ENCODE measurements around a stretch of chr17.

DNA sequence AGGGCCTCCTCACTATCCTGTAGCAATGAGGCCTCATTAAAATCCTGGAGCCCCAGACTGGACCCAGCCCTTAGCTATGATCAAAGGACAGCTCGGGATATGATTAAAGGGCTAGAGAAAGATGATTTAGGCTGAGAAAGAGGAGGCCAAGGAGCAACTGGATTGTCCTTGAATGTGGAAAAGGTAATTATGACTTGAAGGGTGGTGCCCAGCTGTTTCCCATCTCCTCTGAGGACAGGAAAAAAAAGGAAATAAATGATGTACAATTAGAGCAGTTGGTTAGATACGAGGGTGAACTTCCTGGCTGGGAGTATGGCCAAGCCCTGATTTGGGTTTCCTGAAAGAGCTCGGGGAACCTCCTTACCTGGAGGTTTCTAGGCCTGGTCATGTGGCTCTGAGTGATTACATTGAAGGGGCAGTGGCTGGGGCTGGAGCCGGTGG is 89.5 kb downstream of the SEPTIN9 start:
- RRBS = no CpG with 5 or more reads among the region's 4 CpGs
CAGE:
- cytosol, long polyA plus RNA = no peak
- long polyA plus RNA = no peak
- nucleus, long polyA plus RNA = no peak

DNA sequence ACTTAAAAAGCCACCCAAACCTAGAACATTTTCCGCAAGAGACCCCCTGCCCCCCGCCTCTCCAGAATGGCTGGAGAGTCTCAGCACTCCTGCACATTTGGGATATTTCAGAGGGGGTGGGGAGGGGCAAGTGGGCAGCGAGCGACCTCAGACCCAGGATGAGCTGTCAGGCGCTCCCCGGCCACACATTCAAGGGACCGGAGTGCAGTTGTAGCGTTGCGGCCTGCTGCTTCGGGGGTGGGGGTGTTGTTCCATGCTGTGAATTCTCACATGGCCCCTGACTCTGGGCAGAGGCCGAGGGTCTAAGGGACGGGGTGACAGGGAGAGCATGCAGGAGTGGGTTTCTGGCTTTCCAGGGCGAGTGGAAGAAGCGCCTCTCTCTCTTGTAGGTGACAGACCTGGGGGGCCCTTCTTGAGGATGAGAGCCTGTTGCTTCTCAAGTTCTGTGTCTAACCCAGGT is 90.6 kb downstream of the SEPTIN9 start:
- RRBS = no CpG with 5 or more reads among the region's 14 CpGs
CAGE:
- cytosol, long polyA plus RNA = no peak
- long polyA plus RNA = no peak
- nucleus, long polyA plus RNA = no peak

DNA sequence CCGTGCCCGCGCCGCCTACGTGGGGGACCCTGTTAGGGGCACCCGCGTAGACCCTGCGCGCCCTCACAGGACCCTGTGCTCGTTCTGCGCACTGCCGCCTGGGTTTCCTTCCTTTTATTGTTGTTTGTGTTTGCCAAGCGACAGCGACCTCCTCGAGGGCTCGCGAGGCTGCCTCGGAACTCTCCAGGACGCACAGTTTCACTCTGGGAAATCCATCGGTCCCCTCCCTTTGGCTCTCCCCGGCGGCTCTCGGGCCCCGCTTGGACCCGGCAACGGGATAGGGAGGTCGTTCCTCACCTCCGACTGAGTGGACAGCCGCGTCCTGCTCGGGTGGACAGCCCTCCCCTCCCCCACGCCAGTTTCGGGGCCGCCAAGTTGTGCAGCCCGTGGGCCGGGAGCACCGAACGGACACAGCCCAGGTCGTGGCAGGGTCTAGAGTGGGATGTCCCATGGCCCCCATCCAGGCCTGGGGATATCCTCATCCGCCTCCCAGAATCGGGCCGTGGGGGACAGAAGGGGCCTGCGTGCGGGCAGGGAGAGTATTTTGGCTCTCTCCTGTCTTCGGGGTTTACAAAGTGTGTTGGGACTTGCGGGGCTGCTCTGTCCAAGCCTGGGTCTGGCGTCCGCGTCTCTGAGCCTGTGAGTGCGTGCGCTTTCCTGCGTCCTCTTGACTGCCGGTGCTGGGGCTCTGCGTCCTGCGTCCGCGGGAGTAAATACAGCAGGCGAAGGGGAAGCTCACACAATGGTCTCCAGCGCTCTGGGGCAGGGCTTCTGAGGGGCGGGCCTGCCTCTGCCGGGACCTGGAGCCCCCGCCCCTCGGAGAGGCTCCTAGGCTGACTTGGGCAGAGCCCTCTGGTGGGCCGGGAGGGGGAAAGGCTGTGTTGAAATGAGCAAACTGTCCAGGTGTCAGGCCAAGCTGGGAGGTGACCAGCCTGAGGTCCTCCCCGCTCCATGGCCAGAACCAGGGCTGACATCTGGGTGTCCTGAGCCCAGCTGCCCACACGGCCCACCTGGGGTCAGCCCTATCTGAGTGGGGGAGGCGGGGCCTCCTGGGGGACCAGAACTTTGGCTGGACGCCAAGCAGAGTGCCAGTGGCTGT is 92.8 kb downstream of the SEPTIN9 start:
- RRBS = 2% methylated on average over 4 of the region's 68 CpGs
CAGE:
- cytosol, long polyA plus RNA = no peak
- long polyA plus RNA = no peak
- nucleus, long polyA plus RNA = no peak

DNA sequence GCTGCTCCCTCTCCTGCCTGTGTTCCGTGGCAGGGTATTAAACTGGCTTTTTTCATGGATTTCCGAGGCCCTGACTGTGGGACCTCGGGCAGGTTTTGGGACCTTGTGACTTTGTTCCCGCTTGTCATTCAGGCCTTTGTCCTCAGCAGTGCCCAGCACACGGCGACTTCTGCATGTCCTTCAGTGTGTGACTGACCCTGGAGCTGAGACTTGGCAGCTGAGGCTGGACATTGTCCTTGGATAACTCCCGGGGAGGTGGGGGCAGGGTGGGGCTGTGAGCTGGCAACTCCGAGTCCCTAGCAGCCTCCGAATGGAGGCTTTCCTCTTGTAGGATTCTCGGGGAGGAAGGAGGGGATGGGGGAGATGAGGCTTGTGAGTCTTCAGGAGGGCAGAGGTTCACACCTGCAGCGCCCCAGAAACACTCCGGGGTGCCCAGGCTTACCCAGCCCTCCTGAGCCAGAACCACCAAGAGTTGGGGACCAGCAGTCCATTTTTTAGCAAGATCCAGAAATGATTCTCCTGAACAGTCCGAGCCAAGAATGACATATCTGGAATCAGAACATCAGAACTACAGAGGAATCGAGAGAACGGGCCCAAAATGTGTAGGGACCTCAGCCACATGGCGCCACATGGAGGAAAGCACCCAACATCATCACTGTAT is 103.0 kb downstream of the SEPTIN9 start:
- RRBS = no CpG with 5 or more reads among the region's 16 CpGs
CAGE:
- cytosol, long polyA plus RNA = no peak
- long polyA plus RNA = no peak
- nucleus, long polyA plus RNA = no peak

DNA sequence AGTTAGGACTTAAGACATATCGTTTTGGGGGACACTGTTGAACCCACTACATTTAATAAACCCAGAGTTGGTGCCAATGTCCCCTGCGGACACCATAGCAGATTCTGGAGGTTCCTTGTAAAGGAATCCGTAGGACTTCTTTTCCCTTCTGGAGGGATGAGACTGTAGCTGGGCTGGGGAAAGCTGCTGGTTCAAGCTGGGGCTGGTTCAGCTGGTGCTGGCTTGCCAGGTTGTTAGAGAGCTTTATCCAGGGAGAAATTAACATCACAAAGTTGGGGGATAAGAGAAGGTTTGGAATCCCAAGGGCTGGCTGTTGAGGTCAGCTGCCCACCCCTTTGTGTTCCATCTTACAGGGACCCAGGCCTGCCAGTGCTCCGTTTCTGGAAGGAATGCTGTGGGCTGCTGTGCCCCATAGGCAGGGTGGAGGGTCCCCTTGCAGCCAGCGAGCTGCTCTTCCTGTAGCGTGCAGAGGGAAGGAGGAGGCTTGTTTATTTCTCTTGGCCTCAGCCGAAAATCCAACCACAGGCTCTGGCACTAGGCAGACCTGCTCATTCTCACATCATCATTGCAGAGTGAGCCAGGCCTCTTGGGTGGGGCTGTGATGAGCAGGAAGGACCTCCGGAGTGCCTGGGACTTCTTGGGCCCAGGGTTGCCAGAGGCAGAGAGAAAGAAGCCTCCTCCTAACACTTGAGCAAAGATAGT is 110.5 kb downstream of the SEPTIN9 start:
- RRBS = no CpG with 5 or more reads among the region's 8 CpGs
CAGE:
- cytosol, long polyA plus RNA = no peak
- long polyA plus RNA = no peak
- nucleus, long polyA plus RNA = no peak

GRCh38 chr17:77398844-77399066 is 117.5 kb downstream of the SEPTIN9 start:
- RRBS = 86% methylated on average over 2 of the region's 5 CpGs
CAGE:
- cytosol, long polyA plus RNA = no peak
- long polyA plus RNA = no peak
- nucleus, long polyA plus RNA = no peak

DNA sequence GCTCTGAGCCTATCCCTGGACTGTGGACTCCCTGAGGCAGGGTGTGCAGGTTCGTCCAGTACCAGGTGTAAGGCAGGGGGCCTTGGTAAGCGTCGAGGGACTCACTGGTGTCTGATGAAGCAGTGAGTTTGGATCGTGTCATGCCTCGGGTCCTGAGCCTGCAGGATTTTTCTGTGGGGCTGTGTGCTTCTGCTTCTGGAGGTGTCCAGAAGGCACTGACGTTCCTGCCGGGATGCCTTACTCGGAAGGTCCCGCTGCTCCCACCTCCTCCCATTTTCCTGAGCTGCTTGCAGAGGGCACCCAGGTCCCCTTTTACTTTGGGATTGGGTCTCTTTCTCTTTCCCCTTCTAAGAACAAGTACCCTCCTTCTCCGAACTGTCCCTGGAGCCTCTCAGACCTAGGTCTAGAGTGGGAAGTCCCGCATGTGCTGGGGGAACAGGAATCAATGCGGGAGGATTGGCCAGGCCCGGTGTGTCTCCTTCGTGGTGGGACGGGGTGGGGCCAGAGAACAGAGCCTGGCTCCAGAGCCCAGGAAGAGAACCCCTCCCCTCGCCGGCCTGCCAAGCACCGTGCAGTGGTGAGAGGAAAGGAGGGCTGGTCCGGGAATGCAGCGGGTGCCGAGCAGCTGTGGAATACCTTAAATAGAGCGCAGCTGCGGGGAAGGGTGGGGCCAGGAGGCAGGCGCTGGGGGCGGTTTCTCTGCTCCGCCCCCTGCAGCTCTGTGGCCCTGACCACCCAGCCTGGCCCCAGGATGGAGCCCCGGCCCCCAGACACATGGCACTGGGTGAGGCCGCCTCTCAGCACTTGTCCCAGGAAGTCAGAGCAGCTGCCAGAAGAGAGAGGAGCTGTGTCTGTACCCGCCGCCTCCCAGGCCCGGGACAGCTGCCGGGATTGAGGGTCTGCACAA is 127.8 kb downstream of the SEPTIN9 start:
- RRBS = 32% methylated on average over 9 of the region's 32 CpGs
CAGE:
- cytosol, long polyA plus RNA = no peak
- long polyA plus RNA = no peak
- nucleus, long polyA plus RNA = no peak

DNA sequence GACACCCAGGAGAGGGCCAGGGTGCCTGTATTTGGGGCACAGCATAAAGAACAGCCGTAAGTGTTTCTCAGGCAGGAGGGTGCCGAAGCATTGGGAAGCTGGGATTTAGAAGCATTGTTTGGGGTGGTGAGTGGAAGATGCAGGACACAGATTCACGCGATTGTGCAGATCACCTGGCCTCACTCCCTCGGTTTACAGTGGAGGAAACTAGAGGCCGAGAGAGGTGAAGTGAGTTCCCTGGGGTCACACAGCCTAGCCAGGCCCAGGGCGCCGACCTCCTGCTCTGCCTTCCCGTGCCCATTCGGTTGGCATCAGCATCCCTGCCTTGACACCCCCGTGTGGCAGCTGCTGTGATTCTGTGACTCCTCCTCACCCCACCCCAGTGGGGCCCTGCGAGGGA is 155.5 kb downstream of the SEPTIN9 start:
- RRBS = no CpG with 5 or more reads among the region's 12 CpGs
CAGE:
- cytosol, long polyA plus RNA = no peak
- long polyA plus RNA = no peak
- nucleus, long polyA plus RNA = no peak

DNA sequence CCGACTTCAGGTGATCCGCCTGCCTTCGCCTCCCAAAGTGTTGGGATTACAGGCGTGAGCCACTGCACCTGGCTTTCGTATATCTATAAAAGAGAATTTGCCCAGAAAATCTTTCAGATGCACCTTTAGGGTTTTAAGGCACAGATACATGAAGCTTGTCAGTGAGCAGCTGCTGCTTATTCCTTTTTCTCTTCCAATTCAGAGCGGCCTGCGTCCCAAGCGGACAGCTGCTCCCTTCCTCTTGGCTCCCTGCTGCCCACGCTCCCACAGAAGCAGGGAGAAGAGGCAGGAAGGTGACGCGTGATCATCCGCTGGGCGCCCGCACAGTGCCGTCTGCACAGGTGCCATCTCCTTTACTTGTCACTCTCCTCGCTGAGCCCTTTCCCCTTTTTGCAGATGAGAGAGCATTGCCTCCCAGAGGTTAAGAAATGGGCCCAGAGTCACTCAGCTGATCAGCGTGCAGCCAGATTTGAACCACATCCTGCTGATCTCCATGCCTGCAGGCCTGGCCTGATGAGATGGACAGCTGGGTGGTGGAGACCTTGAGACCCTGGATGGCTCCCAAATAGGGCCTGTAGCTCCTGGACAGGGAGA is 159.2 kb downstream of the SEPTIN9 start:
- RRBS = no CpG with 5 or more reads among the region's 17 CpGs
CAGE:
- cytosol, long polyA plus RNA = no peak
- long polyA plus RNA = no peak
- nucleus, long polyA plus RNA = no peak

DNA sequence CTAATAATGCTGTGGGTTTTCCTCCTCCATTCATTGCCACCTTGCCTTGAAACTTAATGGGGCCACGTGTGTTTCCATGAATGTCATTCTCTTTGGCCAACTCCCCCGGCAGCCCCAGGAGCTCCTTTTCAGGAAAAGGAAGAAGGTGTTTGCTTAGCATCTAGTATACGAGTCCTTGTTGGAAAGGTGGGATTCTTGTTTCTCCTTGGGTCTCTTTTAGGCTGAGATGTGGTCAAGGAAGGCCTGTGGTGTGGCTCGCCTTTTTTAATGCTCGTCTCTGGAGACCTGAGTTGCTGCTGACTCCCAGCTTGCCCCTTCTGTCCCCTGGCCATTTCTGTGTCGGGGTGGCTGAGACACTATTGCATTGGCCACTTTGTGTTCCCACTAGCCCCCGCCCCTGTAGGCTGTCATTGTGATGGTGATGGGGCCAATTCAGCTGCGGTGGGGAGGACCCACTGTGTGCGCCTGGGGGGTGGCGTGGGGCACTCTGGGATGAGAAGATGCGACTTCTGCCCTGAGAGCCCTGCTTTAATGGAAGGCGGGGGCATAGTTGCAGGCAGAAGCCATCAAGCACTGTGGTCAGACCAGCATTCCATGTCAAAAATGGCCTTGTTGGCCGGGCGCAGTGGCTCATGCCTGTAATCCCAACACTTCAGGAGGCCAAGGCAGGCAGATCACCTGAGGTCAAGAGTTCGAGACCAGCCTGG is 171.6 kb downstream of the SEPTIN9 start:
- RRBS = no CpG with 5 or more reads among the region's 15 CpGs
CAGE:
- cytosol, long polyA plus RNA = no peak
- long polyA plus RNA = no peak
- nucleus, long polyA plus RNA = no peak

DNA sequence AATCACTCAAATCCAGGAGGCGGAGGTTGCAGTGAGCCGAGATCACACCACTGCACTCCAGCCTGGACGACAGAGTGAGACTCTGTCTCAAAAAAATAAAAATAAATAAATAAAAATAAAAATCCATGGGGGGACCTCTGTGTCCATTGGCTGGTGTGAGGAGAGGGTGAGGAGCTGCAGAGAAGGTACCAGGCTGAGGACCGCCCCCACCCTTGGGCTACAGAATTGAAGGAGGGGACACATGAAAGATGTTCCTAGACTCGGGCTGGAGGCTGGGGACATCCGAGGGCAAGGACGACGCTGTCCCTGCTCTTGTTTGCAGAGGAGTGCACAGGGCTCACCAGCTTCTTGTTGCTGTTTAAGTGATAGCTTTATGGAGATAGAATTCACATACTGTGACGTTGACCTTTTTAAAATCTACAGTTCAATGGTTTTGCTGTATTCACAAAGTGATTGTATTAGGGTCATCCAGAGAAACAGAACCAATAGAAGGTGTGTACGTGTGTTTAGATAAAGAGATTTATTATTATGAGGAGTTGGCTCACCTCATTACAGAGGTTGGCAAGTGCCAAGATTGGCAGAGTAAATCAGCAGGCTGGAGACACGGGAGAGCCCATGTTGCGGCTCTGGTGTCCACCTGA is 180.0 kb downstream of the SEPTIN9 start:
- RRBS = no CpG with 5 or more reads among the region's 12 CpGs
CAGE:
- cytosol, long polyA plus RNA = no peak
- long polyA plus RNA = no peak
- nucleus, long polyA plus RNA = no peak

DNA sequence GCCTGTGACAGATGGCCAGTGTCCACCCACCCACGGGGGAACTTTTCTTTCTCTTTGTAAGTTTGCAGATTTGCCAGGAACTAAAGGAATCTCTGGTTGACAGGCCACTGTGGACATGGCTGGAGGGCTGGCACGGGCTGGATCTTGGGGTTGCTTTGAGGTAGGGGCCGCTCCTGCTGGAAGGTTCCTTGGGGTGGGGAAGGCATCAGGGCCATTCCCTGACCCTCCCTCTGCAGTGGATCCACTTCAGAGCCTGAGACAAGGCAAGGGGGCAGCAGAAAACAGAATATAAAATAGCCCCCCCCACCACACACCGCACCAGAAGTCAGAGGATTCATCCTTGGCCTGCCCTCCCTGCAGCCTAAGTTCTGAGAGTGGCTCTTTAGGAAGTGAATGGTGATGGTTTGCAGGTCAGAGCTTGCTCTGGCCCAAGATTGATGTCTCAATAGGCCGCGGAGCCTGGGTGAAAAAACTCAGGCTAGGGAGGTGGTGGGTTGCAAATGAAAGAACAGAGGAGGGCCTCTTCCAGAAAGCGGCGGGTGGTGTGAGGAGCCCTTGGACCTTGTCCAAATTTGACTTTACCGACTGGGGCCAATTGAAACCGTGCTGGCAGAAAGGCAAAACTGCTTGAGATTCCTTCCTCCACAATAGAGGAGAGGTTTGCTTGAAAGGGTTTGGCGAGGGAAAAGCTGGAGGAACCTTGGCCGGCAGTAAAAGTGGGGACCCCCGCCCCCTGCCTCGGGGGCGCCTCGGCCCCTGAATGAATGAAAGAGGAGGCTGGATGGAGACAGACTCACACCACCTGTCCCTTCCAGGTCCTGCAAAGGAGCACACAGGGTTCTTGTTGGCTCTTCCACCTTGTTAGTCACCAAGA is 190.6 kb downstream of the SEPTIN9 start:
- RRBS = no CpG with 5 or more reads among the region's 16 CpGs
CAGE:
- cytosol, long polyA plus RNA = no peak
- long polyA plus RNA = no peak
- nucleus, long polyA plus RNA = no peak

- RRBS = 94% methylated on average over 11 of the region's 27 CpGs
CAGE:
- cytosol, long polyA plus RNA = no peak
- long polyA plus RNA = no peak
- nucleus, long polyA plus RNA = no peak
Observed at GRCh38 chr17:77481958-77482552, 200.8 kb downstream of the SEPTIN9 start.

DNA sequence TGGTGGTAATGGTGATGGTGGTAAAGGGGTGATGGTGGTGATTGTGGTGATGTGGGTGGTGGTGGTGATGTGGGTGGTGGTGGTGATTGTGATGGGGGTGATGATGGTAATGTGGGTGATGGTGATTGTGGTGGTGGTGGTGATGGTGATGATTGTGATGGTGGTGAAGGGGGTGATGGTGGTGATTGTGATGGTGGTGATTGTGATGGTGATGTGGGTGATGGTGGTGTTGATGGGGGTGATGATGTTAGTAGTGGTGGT is 203.7 kb downstream of the SEPTIN9 start:
CAGE:
- cytosol, long polyA plus RNA = no peak
- long polyA plus RNA = no peak
- nucleus, long polyA plus RNA = no peak

GRCh38 chr17:77571162-77572013 is 290.1 kb downstream of the SEPTIN9 start:
- RRBS = no CpG with 5 or more reads among the region's 35 CpGs
CAGE:
- cytosol, long polyA plus RNA = no peak
- long polyA plus RNA = no peak
- nucleus, long polyA plus RNA = no peak

GRCh38 chr17:77610918-77611386 is 329.7 kb downstream of the SEPTIN9 start:
- RRBS = no CpG with 5 or more reads among the region's 9 CpGs
CAGE:
- cytosol, long polyA plus RNA = no peak
- long polyA plus RNA = no peak
- nucleus, long polyA plus RNA = no peak

- RRBS = no CpG with 5 or more reads among the region's 4 CpGs
CAGE:
- cytosol, long polyA plus RNA = no peak
- long polyA plus RNA = no peak
- nucleus, long polyA plus RNA = no peak
Observed at GRCh38 chr17:77738779-77739261, 219.7 kb upstream of the TNRC6C start.

DNA sequence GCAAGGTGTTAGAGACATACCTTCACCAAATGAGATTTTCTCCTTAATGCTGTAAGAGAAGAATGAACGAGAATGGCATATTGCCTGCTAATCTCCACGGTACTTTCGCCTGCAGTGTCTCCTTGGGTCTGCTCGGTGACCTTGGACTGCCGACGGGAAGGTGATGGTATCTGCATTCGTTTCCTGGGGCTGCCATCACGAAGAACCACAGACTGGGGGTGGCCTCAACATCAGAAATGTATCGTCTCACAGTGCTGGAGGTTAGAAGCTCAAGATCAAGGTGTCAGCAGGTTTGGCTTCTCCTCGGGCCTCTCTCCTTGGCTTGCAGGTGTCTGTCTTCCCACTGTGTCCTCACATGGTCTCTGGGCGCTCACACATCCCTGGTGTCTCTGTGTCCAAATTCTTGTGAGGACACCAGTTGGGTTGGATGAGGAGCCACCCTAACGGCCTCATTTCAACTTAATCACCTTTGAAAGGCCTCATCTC is 86.3 kb upstream of the TNRC6C start:
- RRBS = no CpG with 5 or more reads among the region's 12 CpGs
CAGE:
- cytosol, long polyA plus RNA = no peak
- long polyA plus RNA = no peak
- nucleus, long polyA plus RNA = no peak

GRCh38 chr17:77887361-77888332 is 70.9 kb upstream of the TNRC6C start:
- RRBS = no CpG with 5 or more reads among the region's 47 CpGs
CAGE:
- cytosol, long polyA plus RNA = no peak
- long polyA plus RNA = no peak
- nucleus, long polyA plus RNA = no peak

GRCh38 chr17:78040472-78041482 is 82.3 kb downstream of the TNRC6C start:
- RRBS = no CpG with 5 or more reads among the region's 45 CpGs
CAGE:
- cytosol, long polyA plus RNA = no peak
- long polyA plus RNA = no peak
- nucleus, long polyA plus RNA = no peak